ENCODE data around the genes CCDC18 and BCAR3.

GRCh38 chr1:92956977-92957585 lies 4.2 kb downstream of the DIPK1A start:
- PRO-cap = no peak

- PRO-cap = no peak
Measured at GRCh38 chr1:93137580-93138302, 42.5 kb downstream of the TMED5 start.

GRCh38 chr1:93180590-93181573 lies at the start of gene CCDC18:
Gene CCDC18 (plus strand): TSS chr1:93180724.
- PRO-cap = bidirectional peak, plus-strand start at chr1:93180666, minus-strand start at chr1:93180389; bidirectional peak, plus-strand start at chr1:93181218, minus-strand start at chr1:93181153

- PRO-cap = no peak
Measured at GRCh38 chr1:93330884-93331229, 14.8 kb upstream of the DR1 start.

GRCh38 chr1:93366720-93367594 lies 21.2 kb downstream of the DR1 start:
- PRO-cap = no peak

GRCh38 chr1:93473605-93474204 lies 25.8 kb downstream of the FNBP1L start:
- PRO-cap = no peak

DNA sequence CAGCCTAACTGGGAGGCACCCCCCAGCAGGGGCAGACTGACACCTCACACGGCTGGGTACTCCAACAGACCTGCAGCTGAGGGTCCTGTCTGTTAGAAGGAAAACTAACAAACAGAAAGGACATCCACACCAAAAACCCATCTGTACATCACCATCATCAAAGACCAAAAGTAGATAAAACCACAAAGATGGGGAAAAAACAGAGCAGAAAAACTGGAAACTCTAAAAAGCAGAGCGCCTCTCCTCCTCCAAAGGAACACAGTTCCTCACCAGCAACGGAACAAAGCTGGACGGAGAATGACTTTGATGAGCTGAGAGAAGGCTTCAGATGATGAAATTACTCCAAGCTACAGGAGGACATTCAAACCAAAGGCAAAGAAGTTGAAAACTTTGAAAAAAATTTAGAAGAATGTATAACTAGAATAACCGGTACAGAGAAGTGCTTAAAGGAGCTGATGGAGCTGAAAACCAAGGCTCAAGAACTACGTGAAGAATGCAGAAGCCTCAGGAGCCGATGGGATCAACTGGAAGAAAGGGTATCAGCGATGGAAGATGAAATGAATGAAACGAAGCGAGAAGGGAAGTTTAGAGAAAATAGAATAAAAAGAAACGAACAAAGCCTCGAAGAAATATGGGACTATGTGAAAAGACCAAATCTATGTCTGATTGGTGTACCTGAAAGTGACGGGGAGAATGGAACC lies 62.5 kb downstream of the FNBP1L start:
- PRO-cap = no peak

- PRO-cap = unidirectional peak, minus-strand start at chr1:93681764
Measured at GRCh38 chr1:93681504-93682452, at the start of gene BCAR3. Gene BCAR3 (minus strand): TSS chr1:93681837.

DNA sequence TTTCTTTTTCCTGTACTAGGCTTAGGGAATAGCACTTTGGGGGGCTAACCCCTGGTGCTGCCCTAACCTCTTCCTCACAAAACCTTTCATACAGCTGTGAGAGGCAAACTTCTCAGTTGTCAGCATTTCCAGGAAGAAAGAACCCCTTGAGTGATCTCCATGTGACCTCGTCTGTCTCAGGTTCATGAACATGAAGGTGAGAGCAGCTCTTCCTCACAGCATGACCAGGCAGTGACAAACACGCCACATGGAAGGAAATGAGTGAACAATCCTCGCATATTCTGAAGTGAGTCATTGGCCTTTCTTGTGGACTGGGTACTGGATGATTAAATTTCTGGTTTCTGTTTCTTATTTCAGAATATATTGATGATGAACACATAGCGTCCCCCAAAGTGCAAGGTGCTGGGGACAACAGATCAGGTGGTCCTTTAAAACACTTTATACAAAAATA lies 11.6 kb upstream of the BCAR3 start:
- PRO-cap = no peak

DNA sequence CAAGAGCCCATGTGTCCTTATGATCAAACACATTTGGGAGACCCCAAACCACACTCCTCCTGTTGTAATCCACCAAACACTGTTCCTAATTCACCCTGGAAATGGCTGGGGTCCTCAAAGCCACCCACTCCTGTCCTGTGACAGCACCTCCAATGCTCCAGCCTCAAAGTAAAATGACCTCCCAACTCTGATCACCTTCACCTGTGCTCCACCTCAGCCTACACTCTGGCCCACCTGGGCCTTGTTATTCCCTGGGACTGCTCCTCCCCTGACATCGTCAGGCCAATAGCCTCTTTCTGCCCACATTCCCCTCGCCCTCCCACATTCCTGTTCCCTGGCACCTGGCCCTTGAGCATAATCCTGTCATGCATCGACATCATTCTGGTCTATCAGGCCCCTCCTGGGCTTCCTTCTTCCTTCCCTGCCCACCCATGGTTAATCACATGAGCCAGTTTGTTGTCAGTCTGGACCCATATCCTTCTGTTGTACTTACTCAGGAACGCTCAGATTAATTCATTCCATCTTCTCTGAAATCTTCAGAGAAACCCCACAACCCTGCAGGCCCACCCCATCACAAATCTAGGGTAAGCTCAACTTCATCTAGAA lies 13.2 kb upstream of the BCAR3 start:
- PRO-cap = no peak

- PRO-cap = no peak
Measured at GRCh38 chr1:93730721-93731218, 49.1 kb upstream of the BCAR3 start.

DNA sequence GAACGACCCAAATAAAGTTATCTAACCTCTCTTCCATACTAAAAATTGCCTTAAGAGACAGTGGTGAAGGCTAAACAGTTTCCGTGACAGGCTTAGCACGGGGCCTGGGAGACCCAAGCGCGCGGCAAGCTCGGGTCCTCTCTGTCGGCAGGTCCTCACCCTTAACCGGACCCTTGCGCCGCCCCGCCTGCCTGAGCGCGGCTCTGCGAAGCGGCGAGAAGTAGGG lies 259 bp downstream of the DNTTIP2 start:
- PRO-cap = no peak

GRCh38 chr1:93905630-93906260 lies 3.5 kb downstream of the GCLM start:
- PRO-cap = no peak

DNA sequence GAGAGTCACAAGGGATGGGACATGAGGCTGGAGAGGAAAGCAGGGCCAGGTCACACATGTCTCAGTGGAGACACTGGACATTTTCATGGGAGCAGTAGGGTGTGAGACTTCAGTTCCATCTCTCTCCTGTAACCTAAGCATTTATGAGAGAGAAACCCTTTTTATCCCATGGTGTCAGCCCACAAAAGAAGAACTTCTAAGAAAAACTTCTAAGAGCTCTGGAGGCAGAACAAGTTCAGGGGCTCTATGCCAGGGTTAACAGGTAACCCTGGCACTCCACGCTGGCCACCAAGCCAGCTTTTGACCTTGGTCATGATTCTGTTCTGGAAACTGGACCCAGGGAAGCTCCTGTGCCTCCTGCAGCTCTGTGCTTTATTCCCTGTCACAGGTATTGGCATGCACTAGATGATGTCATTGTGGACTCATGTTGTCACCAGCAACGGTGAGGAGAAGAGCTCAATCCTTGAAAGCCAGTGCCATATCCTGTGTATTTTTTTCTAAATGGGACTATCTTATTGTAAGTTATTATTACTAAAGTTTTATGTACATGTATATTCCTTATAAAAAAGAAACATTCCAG lies 56.6 kb upstream of the GCLM start:
- PRO-cap = no peak

DNA sequence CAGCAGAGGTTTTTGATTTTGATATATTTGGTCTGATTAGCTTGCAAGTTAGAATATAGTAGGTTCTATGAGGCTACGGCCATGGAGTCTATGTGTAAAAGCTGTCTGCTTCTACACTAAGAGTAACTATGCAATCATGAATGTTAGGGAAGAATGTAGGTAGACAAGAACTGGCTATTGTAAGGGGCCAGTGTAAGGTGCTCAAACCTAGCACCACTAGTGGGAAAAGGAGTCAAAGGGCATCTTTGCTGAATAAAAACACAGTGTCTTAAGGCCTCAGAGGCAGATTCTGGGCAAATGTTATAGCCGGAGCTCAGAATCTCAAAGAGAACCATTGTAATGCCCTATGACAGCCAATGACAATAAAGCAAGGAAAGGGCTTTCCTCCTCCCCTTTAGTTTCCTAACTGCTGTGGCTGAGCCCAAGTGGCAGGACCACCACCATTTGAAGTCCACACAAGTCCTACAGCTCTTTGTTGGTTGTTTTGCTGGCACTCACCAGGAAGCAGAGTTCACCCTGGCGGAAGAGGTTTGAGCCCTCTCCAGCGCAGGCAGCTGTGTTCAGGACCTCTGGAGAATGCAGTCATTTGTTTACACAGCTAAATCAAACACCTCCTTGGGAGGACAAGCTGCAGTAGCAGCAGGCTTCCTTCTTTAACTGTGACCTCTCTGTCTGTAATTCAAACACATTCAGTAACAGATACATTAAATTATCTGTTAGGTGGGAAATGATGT lies 52.2 kb downstream of the ABCA4 start:
- PRO-cap = no peak

DNA sequence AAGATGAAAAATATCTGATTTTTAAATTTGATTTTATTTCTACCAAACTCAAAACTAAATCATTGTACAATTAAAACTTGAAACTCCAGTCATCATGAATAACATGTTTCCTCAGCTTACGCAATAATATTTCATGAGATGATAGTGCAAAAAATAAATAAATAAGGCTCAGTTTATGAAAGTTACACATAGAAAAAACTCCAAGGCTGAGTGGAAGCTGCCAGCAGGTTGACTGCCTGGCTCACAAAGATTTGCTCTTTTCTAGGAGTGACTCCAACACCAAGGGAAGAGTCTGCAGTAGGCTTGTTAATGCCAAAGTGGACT lies 4.7 kb upstream of the ABCA4 start:
- PRO-cap = no peak

DNA sequence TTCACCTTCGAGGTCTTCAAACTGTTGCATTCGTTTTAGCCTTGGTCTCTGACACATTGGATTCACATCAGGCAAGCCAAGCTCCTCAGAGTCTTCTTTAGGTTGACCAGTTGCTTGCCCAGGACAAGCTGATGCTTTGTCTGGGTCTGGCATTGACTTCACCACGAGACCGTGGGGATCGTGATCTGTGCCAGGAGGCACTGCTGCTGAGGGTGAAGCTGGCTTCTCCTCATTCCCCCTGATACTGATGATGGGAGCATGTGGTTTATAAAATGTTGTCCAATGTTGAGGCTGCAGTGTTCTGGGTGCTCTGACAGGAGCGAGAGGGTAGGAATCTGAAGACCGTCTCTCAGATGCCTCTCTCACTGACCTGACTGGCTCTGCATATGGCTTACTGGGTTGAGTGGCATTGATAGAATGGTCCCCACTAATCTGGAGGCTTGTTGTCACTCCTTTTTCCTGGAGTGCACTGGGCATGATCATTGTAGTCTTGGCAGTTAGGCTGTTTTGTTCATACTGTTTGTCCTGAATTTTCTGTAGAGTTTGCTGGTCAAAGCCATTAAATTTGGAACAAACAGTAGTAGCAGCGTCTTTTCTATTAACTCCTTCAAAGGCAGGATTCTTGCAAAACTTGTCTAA lies 53.1 kb upstream of the ABCA4 start:
- PRO-cap = no peak

- PRO-cap = no peak
Measured at GRCh38 chr1:94209334-94209863, 28.0 kb downstream of the ARHGAP29 start.

GRCh38 chr1:94234593-94235241 lies 2.7 kb downstream of the ARHGAP29 start:
- PRO-cap = no peak

DNA sequence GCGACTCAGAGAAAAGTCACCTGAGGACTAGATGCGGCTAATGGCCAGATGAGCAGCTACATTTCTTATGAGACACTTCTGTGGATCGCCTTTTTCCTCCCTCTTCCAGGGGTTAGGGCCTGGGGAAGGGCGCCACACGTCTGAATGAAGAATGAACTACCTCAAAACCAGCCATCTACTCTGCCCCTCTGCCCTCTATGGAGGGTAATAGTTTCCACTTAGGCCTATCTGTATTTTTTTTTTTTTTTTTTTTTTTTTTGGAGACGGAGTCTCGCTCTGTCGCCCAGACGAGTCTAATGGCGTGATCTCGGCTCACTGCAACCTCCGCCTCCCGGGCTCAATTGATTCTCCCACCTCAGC lies 417 bp upstream of the ARHGAP29 start:
- PRO-cap = no peak